Sigmoid colon (tissue), 4 donors: ENCODE data around the gene SHISA7.

DNA sequence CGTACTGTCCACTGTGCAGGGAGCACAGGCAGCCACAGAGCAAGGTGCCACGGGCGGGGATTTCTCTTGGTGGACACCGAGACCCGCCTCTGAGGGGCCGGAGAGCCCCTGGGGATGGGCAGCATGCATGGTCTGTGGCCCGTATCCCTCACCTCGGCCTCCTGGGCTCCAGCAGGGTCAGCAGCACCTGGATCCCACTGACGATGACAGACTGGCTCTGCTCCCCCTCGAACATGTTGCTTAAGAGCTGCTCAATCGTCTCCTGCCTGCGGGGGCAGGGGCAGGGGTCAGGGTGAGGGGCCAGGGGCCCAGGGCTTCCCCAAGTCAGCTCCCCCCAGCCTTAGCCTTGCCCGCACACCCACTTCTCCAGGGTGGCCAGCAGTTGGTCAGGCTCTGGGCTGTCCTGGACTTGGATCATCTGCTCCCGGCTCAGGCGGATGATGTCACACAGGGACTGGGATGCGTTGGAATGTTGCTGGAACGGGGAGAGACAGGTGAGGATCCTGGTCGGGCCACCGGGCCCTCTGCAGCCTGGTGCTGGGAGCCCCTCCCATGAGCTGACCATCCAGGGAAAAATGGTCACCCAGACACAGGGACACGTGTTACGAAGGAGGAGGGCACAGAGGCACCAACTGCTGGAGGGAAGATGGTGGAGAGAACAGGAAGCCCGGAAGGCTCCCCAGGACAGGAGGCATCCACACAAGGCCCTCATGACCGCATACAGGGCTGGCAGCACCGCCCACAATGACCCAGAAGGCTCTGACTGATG is 13.6 kb upstream of the TMEM86B start:
- PRO-cap: no peak
- RAMPAGE, long total RNA, 4 experiments: no peak in any of the 4 experiments

- PRO-cap: no peak
- RAMPAGE, long total RNA, 4 experiments: no peak in any of the 4 experiments
These were observed 3.2 kb downstream of the PPP6R1 start for GRCh38 chr19:55255603-55255951.

DNA sequence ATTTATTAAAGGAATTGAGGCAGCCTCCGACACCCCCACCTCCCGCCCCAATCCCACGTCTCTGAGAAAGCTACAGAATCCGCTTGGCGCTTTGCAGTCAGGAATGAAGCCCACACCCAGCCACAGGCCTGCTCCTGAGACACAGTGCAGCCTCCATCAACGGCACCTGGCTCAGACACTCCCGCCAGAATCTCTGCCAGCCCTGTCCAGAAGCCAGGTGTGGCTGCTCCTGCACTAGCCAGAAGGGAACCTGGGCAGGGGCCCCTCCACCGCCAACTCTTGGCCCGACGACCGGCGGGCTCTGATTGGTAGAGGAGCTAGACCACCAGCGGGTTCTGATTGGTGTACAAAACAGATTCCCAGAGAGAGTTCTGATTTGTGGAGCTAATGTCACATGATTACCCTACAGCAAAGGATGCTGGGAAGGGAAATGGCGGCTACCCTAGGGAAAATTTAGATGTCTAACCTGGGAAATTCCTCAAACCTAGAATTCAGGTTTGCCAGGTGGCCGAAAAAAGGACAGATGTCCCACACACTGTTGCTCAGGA is 2.9 kb upstream of the PPP6R1 start:
- PRO-cap: no peak
- RAMPAGE, long total RNA, 4 experiments: no peak in any of the 4 experiments

GRCh38 chr19:55300671-55301548 is 17.1 kb downstream of the BRSK1 start:
- PRO-cap: no peak
- RAMPAGE, long total RNA, 4 experiments: no peak in any of the 4 experiments

DNA sequence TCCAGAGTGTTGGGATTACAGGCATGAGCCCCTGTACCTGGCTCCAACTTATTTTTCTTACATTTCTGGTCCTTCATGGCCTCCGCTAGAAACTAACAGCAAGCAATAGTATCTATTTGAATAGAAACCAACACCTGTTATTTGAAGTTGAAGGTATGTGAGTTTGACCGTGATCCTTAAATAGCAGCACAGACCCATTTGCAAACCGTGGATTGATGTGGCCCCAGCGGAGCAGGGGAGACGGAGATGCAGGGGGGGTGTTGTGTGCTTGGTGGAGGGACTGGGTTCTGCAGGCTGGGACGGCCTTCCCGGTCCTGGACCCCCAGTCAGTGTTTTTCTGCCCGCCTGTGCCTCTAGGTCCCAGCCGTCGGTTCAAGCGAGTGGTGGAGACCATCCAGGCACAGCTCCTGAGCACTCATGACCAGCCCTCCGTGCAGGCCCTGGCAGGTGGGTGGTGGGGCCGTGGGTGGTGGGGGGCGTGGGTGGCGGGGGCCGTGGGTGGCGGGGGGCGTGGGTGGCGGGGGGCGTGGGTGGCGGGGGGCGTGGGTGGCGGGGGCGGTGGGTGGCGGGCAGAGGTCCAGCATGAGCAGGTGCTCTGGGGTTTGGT is 16.8 kb downstream of the TMEM150B start:
- PRO-cap: no peak
- RAMPAGE, long total RNA, 4 experiments: no peak in any of the 4 experiments

- PRO-cap: no peak
- RAMPAGE, long total RNA, 4 experiments: no peak in any of the 4 experiments
These were observed 2.5 kb downstream of the COX6B2 start for GRCh38 chr19:55351986-55352425.

- PRO-cap: no peak
- RAMPAGE, long total RNA, 4 experiments: no peak in any of the 4 experiments
These were observed 6.0 kb downstream of the UBE2S start for GRCh38 chr19:55401517-55402031.

GRCh38 chr19:55406297-55407560 is 859 bp downstream of the UBE2S start:
- PRO-cap: no peak
- RAMPAGE, long total RNA, 4 experiments: start-site peak on the minus strand in 1 of 4 experiments, at chr19:55406870-55406929 at its widest, 5 reads per replicate

DNA sequence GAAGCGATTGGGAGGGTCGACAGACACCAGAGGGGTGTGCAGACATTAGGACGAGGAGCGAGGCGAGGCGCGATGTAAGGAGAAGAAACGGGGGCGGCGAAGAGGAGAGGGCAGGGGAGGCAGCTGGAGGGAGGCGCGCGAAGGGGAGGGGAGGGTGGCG is at the start of gene SHISA7:
Gene SHISA7 (minus strand): TSS at position 98 of the 160 bp plus-strand sequence.
- PRO-cap: no peak
- RAMPAGE, long total RNA, 4 experiments: no peak in any of the 4 experiments

GRCh38 chr19:55474811-55475249 is 1.6 kb upstream of the ZNF628 start:
- PRO-cap: no peak
- RAMPAGE, long total RNA, 4 experiments: no peak in any of the 4 experiments

- PRO-cap: no peak
- RAMPAGE, long total RNA, 4 experiments: no peak in any of the 4 experiments
These were observed 541 bp downstream of the SBK3 start for GRCh38 chr19:55544585-55545418.

- PRO-cap: no peak
- RAMPAGE, long total RNA, 4 experiments: no peak in any of the 4 experiments
These were observed 1.0 kb downstream of the ZNF524 start for GRCh38 chr19:55601071-55601555.

GRCh38 chr19:55607552-55608349 is 2.3 kb downstream of the ZNF865 start:
- PRO-cap: no peak
- RAMPAGE, long total RNA, 4 experiments: no peak in any of the 4 experiments

GRCh38 chr19:55611152-55611819 is 5.8 kb downstream of the ZNF865 start:
- PRO-cap: no peak
- RAMPAGE, long total RNA, 4 experiments: no peak in any of the 4 experiments

GRCh38 chr19:55638998-55639449 is 1.8 kb upstream of the ZNF580 start:
- PRO-cap: no peak
- RAMPAGE, long total RNA, 4 experiments: no peak in any of the 4 experiments

- PRO-cap: no peak
- RAMPAGE, long total RNA, 4 experiments: no peak in any of the 4 experiments
These were observed 1.3 kb downstream of the U2AF2 start for GRCh38 chr19:55656114-55656546.

GRCh38 chr19:55657191-55657809 is 2.5 kb downstream of the U2AF2 start:
- PRO-cap: no peak
- RAMPAGE, long total RNA, 4 experiments: no peak in any of the 4 experiments

- PRO-cap: no peak
- RAMPAGE, long total RNA, 4 experiments: no peak in any of the 4 experiments
These were observed 4.6 kb upstream of the EPN1 start for GRCh38 chr19:55670298-55670978.

DNA sequence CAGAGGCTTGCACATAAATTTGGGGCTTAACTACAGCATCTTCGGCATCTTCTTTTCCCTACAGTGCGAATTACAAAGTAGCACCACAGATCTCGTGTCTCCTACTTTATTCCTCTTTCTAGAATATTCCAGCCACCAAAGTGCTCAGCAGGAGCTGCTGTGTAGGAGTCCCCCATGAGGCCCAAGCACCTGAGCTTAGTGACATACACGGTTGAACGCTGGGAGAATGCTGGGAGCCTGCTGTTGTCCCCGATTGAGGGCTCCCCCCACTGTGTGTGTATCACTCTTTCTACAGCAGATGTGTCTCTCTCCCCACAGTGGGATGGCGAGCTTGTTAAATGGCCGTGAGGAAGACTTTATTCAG is 22.5 kb downstream of the EPN1 start:
- PRO-cap: no peak
- RAMPAGE, long total RNA, 4 experiments: no peak in any of the 4 experiments

- PRO-cap: no peak
- RAMPAGE, long total RNA, 4 experiments: no peak in any of the 4 experiments
These were observed 25.8 kb downstream of the NLRP9 start for GRCh38 chr19:55712345-55712810.